Body of pancreas (tissue), 2 donors: ENCODE measurements around the gene CD8A.

GRCh38 chr2:86039508-86039828 is 66.2 kb downstream of the POLR1A start:
- PRO-cap: no peak
- RAMPAGE, long total RNA, 2 experiments: no peak in any of the 2 experiments

DNA sequence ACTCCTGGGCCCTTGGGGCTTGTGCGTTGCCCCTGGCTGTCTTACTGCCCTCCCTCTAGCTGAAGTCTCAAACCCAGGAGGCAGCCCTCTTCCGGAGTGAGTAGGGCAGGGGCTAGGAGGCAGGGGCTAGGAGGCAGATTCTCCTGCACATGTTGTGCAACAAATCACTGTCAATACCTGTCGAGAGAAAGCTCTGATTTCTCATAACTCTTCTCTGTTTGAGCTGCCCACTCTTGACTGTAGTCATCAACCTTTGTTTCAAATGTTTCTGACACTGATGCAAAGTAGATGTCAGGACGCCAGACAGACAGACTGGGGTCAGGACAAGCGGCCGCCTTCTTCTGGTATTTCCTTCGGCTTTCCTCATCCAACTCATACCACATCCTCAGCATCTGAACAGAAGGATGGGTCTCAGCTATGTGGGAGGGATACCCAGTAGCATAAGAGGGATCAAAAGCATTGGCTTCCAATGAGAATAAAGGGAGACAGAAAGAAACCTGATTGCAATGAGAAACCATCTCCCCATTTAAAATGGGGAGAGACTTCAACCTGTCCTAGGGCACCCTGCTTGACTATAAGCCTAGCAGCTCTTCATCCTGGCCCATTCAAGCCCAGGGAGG is 63.9 kb downstream of the POLR1A start:
- PRO-cap: no peak
- RAMPAGE, long total RNA, 2 experiments: no peak in any of the 2 experiments

DNA sequence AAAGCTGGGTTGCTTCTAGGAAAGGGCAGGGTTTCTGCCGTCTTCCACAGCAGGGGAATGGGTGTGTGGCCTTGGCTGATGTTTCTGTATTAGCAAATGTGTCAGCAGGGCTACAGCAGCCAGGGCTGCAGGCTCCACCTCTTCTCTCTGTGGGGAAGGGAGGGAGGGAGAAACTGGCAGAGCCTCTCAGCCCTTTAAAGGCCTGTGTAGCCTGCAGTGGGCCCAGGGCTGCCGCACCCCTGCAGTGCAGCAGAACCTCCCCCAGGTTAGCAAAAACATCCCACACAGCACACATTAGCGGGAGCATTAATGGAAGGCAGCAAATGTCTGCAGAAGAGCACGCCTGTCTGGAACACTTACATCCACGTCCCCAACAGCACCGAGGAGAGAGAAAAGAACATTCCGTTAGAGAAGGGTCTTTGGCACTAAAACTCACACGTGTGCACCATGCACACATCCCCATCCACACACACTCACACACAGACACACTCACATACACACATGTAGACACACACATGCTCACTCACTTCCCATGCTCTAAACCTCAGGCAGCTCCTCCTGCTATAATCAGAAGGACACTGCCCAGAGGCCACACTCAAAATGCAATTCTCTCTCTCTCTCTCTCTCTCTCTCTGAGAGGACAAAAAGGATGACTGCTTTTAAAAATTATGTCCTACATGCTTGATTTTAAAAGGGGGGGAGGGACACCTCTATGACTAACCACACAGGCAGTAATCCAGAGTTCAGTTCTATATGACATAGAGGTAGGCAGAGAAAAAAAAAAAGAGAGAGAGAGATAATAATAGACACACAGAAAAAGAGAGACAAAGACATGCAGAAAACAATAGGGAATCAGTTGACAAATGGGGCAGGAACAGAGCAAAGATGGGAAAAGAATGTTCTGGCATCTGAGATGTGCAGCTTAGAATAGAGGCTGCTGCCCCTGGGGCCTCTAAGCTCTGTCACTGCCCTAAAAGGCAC is 24.2 kb downstream of the MRPL35 start:
- PRO-cap: no peak
- RAMPAGE, long total RNA, 2 experiments: no peak in any of the 2 experiments

DNA sequence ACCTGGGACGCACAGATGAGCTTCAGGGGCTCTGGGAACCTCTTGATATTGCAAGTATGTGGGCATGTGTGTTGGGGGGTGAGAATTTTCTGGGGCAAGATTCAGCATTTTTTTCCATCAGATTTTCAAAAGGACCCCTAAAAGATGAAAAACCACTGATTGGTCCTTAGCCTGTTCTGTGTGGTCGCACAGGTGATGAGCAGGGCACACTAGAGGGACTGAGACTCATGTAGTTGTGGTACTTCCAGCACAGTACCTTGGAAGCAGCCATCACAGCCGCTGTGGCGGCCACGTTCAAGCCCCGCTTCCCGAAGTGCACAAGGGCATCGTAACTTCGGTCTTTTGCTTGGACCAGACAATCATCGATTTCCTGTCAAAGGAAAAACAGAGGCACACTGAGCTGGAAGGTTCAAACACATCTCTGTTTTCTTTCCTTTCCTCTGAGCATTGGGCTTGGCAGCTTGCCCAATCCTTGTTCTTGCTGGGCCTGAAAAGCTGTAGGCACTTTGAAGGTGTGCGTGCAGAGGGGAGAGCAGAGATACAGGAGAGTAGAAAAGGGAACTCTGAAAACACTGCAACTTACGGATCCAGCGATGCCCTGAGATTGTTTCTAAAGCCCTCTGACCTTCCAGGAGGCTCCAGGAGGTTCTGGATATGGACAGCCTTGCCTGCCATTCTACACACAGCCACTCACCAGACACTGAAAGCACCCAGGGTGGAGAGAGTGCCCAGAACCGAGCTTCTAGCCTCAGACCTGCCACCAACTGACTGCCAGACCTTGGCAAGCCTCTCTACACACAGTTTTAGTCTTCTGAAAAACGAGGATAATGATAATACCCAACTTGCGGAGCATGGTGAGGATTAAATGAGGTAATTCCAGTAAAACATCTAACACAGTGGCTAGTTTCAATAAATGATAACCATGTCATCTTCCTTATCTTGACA is 52.7 kb downstream of the MRPL35 start:
- PRO-cap: no peak
- RAMPAGE, long total RNA, 2 experiments: no peak in any of the 2 experiments

DNA sequence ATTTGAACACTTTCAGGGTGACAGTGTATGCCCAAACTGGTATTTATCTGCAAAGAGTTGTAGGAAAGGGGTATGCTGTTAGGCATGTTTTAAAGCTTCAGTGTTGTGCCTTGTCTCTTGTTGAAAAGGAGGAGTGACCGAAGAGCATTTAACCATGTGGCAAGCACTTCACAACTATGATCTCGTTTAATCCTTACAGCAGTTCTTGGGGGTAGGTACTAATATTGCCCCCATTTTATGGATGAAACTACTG is 2.1 kb downstream of the KDM3A start:
- PRO-cap: no peak
- RAMPAGE, long total RNA, 2 experiments: no peak in any of the 2 experiments

DNA sequence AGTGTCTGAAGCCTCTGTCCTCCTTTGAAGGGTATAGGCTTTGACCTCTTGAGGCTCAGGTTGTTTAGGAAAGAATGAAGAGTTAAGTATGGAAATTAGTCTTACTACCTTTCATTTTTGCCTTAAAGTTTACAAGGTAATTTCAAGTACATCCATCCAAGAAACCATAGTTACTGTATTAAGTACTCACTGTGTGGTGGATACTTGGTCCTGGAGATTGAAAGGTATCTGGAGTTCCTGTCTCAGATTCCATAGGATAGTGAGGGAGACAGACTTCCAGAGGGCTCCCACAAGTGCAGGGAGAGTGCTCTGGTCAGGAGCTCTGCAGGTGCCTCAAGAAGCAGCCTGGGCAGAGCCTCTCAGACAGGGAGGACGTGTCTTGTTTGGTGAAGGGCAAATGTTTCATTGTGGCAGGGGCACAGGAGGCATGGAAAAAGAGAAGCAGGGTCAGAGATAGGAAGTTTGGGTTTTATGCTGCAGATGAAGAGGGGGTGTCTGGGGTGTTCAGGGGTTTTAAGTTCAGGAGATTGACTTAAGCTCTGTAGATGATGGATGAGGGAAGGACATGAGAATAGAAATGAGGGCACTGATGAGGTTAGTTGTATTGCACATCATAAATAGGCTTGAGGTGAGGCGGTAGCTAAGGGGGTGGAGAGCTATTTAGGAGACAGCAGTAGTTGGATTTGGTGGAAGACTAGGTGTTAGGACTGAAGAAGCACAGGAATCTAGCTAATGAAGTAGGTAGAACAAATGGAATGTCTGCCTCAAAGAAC is 17.3 kb downstream of the KDM3A start:
- PRO-cap: no peak
- RAMPAGE, long total RNA, 2 experiments: no peak in any of the 2 experiments

DNA sequence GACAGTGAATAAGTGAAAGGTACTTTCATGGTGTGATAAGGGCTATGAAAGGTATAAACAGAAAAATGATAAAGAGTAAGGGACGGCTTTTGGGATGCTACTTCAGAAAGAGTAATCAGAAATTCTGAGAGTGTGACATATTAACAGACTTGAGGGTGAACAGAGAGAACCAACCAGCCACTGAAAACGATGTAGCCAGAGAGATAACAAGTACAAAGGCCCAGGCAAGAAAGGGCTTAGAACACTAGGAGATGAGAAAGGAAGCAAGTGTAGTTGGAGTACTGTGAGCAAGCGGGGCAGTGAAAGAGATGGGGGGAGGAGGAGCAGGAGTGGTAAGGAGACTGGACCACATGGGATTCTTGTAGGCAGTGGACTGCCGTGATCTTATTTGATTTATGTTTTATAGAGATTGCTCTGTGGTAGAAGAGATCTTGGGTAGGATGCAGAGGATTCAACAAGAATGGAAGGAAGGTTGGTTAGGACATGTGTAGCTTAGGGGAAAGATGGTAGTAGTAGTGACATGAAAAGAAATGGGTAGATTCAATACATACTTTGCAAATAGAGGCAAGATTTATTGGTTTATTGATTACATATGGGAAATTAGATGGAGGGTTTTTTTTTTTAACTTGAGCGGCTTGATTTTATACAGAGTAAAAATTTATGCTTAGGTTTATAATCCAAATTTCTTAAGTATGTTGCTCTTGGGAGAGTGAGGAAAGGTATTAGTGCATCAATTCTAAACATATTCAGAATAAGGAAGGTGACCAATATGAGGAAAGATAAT is 20.6 kb downstream of the KDM3A start:
- PRO-cap: no peak
- RAMPAGE, long total RNA, 2 experiments: no peak in any of the 2 experiments

DNA sequence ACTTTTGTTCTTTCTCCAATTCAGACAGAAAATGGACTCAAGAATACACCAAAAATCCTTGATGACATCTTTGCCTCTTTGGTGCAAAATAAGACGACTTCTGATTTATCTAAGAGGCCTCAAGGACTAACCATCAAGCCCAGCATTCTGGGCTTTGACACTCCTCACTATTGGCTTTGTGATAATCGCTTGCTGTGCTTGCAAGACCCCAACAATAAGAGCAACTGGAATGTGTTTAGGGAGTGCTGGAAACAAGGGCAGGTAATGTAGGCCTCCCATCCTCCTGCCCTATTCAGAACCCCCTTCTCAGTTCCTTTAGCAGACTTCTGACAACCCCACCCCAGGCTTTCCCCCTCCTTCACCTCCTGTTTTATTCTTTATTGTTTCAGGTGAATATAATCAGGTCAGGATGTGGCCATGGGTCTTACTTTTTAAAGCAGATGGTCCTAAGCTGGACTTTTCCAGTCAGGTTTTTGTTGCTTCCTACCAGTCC is 41.3 kb downstream of the KDM3A start:
- PRO-cap: no peak
- RAMPAGE, long total RNA, 2 experiments: no peak in any of the 2 experiments

- PRO-cap: no peak
- RAMPAGE, long total RNA, 2 experiments: no peak in any of the 2 experiments
Observed at GRCh38 chr2:86627962-86628683, 4.5 kb upstream of the RNF103 start.

DNA sequence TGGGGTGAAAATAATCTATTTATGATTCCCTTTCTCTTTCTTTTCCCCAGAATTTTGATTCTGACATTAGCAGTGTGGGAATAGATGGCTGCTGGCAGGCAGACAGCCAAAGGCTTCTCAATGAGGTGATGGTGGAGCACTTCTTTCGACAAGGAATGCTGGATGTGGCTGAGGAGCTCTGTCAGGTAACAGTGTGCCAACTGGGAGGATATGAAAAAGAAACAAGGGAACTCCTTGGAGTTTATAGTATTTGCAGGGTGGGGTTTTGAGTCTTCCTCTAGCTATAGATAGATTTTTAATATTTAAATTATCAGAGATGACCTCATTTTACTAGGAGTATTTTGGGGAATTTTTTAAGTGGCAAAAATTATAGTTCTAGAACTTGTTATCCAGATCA is 31.8 kb downstream of the RMND5A start:
- PRO-cap: no peak
- RAMPAGE, long total RNA, 2 experiments: no peak in any of the 2 experiments

DNA sequence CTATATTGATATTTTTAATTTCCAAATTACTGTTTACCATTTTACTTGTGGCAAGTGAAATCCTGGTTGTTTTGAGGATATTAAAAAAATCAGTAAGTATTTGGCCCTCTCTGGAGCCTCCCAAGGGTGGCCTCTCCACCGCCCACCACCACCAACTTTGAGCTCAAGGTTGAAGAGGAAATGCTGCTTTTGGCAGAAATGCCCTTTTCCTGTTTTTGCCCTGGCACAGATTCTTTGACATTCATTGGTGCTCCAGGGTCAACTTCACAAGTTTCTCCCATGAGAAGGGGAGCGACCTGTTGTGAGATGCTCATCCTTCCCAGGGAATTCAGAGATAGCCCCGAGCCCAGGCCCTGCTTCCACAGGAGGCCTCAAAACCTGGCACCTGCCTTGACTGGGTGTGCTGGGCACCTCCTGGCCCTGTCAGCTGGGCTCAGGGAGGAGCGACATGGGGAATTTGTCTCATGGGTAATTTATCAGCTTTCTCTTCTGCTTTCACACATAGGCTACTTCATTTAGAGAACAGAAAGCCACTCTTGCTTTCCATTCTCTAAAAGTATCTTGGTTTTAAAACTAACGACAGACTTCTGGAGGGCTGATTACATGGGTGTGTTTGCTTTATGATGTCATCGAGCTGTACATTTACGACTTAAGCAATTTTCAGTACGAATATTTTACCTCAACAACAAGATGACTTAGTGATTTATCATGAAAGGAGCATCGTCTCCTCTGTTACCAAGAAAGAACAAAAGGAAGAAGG is 6.9 kb downstream of the CD8A start:
- PRO-cap: no peak
- RAMPAGE, long total RNA, 2 experiments: no peak in any of the 2 experiments

- PRO-cap: no peak
- RAMPAGE, long total RNA, 2 experiments: no peak in any of the 2 experiments
Observed at GRCh38 chr2:86785356-86785938, 5.3 kb downstream of the CD8A start.

DNA sequence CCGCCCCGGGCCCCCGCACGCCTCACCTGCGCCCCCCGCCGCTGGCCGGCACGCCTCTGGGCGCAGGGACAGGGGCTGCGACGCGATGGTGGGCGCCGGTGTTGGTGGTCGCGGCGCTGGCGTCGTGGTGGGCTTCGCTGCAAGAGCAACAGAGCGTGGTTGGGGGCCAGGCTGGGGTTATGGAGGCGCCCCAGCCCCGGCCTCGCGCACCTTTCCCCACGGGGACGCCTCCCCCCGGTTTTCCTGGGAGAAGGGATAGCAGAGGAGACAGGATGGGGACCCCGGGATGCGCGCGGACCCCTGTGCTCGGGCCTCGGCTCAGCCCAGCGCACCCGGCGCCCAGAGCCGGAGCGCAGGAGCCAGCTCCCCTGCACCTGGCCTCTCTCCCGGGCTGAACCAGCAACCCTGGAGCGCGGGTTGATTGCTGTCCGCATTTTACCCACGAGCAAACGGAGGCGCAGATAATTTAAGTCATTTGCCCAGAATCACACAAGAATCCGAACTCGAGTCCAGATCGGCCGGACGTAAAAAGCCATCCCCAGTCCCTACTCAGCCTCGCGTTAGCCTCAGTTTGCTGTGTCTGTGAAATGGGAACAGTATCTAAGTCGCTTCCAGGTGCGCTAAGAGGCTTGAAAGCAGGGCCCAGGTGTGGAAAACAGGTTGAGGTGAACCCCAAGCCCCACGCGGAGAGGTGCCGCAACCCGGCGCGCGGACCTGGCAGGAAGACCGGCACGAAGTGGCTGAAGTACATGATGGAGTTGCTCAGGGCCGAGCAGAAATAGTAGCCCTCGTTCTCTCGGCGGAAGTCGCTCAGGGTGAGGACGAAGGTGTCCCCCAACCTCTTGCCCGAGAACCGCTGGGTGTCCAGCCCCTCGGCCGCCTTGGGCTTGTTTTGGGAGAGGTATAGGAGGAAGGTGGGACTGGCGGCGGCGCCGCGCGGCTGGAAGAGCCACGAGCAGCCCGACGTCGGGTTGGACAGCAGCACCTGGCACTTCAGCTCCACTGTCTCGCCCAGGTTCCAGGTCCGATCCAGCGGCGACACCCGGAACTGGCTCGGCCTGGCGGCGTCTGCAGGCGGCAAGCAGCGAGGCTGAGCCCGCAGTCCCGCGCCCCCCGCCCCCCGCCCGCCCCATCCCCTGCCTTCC is 727 bp downstream of the CD8A start:
- PRO-cap: no peak
- RAMPAGE, long total RNA, 2 experiments: no peak in any of the 2 experiments

- PRO-cap: bidirectional peak, plus-strand start at chr2:86791020, minus-strand start at chr2:86790913
- RAMPAGE, long total RNA, 2 experiments: start-site peak on the minus strand in 2 of 2 experiments, at chr2:86790845-86790913 at its widest, 7 to 9 reads per replicate
Observed at GRCh38 chr2:86790759-86791173, at the start of gene CD8A. TSS of gene CD8A (minus strand) at chr2:86790913.

DNA sequence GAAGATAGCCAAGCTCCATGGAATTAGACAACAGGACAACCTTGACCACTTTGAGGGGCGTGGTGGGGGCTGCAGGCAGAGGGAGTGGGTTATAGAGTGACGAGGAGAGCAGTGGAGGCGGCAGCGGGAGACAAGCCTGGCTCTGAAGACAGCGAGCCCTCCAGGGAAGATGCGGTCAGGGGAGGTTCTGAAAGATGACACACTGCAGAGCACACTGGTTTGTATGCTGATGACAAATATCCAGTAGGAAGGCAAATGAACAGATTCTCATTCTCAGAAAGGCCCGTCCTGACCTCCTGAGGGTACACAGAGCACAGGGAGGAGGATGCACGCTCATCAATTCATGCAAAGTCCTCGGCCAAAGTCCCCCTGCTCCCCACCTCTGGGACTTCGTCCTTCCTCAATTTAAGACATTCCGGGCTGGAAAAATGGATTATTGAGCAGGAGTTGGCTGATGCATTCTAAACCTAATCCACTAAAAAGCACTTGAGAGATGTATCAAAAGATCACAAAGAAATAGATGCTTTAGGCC is 2.6 kb downstream of the PLGLB1 start:
- PRO-cap: no peak
- RAMPAGE, long total RNA, 2 experiments: no peak in any of the 2 experiments

DNA sequence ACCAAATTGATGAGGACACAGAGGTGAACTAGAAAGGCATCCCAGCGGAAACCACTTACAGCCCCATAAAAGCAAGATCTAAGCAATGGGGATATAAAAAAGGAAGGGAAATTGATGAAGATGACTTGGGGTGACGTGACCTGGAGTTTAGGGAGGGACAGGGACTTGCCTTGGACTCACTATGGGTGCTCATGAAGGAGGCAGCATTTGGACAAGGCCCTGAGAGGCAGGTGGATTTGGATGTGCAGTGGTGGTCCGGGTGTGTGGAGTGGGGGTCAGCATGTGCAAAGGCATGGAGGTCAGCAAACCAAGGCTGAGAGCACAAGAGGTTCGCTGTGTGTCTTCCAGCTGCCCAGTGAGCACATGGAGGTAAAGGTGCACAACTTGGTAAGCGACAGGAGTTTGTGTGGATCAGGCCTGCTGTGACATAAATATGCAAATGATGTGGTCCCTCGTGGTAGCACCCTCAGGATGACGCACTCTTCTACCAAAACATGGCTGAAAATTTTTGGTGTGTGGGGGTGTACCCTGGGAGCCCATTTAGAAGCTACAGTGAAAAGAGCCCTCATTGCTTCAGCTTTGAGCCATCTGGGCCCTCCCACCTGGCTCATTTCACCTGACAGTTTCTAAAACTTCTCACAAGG is 271.0 kb upstream of the PLGLB2 start:
- PRO-cap: no peak
- RAMPAGE, long total RNA, 2 experiments: no peak in any of the 2 experiments

- PRO-cap: no peak
- RAMPAGE, long total RNA, 2 experiments: no peak in any of the 2 experiments
Observed at GRCh38 chr2:87525291-87526128, 222.4 kb upstream of the PLGLB2 start.

GRCh38 chr2:87593778-87594264 is 154.1 kb upstream of the PLGLB2 start:
- PRO-cap: no peak
- RAMPAGE, long total RNA, 2 experiments: no peak in any of the 2 experiments

- PRO-cap: no peak
- RAMPAGE, long total RNA, 2 experiments: no peak in any of the 2 experiments
Observed at GRCh38 chr2:87750272-87751053, 2.6 kb downstream of the PLGLB2 start.

DNA sequence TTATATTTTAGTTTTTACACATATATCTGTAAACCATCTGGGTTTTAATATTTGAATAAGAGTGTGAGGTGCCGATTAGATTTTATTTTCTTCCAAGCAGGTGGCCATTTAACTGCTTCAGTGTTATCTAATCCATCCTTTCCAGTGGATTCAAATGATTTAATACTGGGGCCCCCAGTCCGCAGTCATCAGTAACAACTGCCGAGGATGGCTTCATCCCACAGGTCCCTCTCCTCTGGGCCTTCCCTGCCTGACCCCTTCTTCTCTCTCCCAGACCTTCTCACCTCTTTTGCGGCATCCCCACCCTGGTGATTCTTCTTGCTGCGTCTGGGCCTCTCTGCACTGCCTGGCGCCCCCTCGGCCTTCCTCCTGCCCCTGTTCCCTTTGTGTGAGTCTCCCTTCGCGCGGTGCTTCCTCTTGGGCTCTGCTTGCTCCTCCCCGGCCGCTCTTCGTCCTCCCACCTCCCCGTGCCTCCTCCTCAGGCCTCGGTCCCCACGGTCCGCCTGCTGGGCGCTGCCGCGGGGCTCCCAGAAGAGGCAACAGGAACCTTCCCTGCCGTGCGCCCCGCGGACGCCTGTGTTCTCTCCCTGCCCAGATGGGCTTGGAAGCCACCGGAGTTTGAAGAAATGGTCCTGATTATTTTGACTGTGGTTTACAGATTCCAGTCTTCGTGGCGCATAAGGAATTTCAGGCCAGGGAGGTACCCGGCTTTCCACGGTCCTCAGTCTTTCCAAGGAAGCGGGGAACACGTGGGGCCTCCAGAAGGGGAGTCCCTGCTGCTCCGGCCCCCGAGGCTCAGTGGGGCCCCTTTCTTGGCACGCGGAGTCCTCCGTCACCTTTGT is 52.6 kb downstream of the KRCC1 start:
- PRO-cap: no peak
- RAMPAGE, long total RNA, 2 experiments: no peak in any of the 2 experiments